ENCODE results near the gene MMADHC.

DNA sequence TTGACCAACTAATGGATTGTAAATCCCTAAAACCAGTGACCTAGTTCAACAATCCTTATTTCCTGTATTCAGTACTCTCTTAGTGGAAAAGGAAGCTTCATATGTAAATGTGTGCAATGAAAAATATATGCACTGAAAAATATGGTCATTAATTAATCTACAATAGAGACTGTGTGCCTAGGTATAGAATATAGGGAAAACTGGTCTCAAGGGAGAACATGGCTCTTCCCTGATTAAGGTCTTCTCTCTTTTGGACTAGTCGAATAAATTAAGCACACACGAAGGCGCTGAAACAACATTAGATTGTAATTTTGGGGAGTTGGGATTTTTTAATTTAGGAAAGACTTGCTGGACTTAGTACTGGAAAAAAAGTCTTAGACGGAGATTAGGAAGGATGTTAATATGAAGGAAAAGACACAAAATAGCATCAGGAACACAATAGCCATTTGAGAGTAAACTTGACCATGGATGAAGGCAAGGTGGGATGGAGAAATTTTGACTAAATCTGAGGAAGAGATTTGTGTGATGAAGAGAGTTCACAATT is 7.6 kb downstream of the ACVR2A start:
- RRBS: no CpG with 5 or more reads among the region's 4 CpGs

- RRBS: no CpG with 5 or more reads among the region's 14 CpGs
Measured at GRCh38 chr2:148020211-148020553, 355 bp downstream of the ORC4 start.

GRCh38 chr2:148037970-148038795 is 17.3 kb downstream of the MBD5 start:
- RRBS: no CpG with 5 or more reads among the region's 3 CpGs

- RRBS: no CpG with 5 or more reads among the region's 7 CpGs
Measured at GRCh38 chr2:148097603-148098571, 77.0 kb downstream of the MBD5 start.

GRCh38 chr2:148770819-148771359 is 104.1 kb upstream of the KIF5C start:
- RRBS: no CpG with 5 or more reads among the region's 4 CpGs

GRCh38 chr2:148887657-148888770 is 13.0 kb downstream of the KIF5C start:
- RRBS: no CpG with 5 or more reads among the region's 52 CpGs

- RRBS: 3% methylated on average over 3 of the region's 46 CpGs
Measured at GRCh38 chr2:148926302-148927671, 51.8 kb downstream of the KIF5C start.

GRCh38 chr2:149160513-149161326 is 122.2 kb downstream of the LYPD6B start:
- RRBS: no CpG with 5 or more reads among the region's 10 CpGs

DNA sequence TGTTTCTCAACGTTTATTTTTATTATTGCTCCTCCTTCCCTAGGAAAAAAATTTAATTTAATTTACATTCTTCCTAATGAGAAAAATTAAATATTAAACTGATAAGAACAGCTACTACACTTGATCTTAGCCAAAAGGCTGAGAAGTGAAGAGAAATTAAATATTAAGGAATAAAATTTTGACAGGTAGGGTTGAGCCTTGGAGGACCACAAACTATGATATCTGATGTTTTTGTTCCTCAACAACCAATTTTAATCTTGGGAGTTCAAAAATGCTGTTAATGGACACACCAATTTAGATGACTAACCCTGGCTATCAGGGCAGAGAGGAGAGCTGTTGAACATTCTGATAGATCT is 35.2 kb downstream of the LYPD6 start:
- RRBS: no CpG with 5 or more reads among the region's 1 CpG

- RRBS: 0% methylated on average over 4 of the region's 53 CpGs
Measured at GRCh38 chr2:149586883-149588011, at the start of gene MMADHC. TSS of gene MMADHC (minus strand) at chr2:149587775.

DNA sequence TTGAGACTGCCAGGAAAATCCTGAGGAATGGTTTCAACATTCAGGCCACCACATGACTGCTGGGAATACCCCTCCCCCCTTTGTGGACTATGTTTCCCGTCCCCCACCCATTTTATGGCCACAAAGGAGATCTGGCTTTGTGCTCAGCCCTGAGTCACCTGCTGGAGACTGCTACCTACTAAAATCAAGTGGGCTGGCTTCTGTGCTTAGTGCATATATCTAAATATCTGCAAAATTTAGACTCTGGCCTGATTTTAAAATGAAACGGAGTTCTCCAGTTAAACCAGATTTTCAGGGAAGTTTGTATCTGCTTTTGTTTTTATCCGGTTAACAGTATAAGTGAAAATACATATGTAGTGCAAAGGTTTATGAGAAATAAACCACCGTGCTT is 10.0 kb downstream of the RND3 start:
- RRBS: no CpG with 5 or more reads among the region's 4 CpGs

DNA sequence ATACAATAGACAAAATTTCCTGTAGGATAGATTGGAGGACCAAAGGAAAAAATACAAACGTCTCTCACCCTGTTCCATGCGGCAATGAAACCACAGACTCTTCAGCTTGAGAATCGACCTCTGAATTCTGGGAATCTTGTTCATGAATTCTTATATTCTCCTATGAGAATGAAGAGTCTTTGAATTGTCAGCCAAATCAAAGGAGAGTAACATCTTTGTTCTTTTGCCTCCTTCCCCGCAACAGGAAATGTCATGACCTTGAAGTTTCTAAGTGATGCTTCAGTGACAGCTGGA is 21.7 kb downstream of the TNFAIP6 start:
- RRBS: no CpG with 5 or more reads among the region's 4 CpGs

DNA sequence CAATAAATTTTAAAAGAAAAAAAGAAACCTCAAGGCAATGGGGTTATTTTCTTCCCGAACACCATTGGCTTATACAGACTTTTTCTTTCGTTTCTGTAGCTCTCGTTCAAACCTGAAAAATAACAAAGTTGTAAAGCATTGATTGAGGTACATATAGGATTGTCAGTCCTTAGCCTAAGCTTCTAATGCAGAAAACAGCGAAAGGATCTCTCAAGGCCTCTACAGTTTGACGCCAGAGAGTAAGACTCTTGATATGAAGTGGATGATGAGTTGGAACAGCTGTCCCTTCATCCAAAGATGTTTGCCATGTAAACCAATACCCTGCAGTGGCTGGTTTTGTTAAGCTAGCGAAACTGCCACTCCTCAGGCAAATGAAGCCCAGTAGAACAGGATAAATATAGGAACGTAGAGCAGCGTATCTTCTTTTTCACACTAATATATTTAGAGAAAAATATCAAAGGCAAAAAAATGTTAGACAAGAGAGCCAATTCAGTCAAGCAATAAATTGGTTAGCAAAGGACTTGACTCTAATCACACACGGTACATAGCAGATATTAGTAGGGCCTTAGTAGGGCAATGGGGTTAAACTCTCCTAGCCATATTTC is 490 bp downstream of the NEB start:
- RRBS: no CpG with 5 or more reads among the region's 9 CpGs

- RRBS: no CpG with 5 or more reads among the region's 6 CpGs
Measured at GRCh38 chr2:151815777-151816329, 12.4 kb downstream of the ARL5A start.

- RRBS: no CpG with 5 or more reads among the region's 5 CpGs
Measured at GRCh38 chr2:151844017-151844776, 16.0 kb upstream of the ARL5A start.

GRCh38 chr2:151927844-151928189 is 99.6 kb upstream of the ARL5A start:
- RRBS: no CpG with 5 or more reads among the region's 3 CpGs

DNA sequence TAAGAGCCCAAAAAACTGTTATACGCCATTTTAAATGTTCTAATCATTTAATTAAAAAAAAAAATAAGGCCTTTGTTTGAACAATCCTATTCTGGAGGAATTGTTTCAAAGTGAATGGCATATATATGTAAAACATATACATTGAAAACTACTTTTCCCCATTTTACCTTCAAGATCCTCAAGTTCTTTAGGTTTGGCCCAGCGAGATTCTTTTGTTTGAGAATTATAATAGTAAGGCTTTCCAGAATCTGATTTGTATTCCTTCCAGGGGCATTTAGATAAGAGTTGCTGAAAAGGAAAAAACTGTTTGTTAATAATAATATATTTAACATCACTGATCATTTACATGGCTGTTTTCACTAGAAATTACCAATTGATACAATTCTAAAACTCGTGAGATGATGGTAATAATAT is 38.1 kb downstream of the PRPF40A start:
- RRBS: no CpG with 5 or more reads among the region's 3 CpGs

DNA sequence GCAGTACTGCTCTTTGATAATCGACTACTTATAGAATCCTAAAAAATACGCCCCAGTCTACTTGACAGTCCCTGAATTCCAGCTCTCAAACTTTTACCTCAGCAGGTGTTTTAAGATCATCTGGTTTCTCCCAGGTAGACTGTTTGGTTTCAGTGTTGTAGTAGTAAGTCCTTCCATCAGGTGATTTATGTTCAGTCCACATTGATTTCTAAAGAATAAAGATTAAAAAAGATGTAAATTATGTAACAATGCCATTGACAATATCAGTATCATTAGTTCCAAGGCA is 36.2 kb downstream of the PRPF40A start:
- RRBS: no CpG with 5 or more reads among the region's 2 CpGs

GRCh38 chr2:154709493-154709948 is 11.0 kb downstream of the KCNJ3 start:
- RRBS: no CpG with 5 or more reads among the region's 7 CpGs